ENCODE measurements around a stretch of chr4.

GRCh38 chr4:2778529-2779036, 14.3 kb upstream of the SH3BP2 start:
- PRO-cap: no peak
- RRBS, 2 experiments: no CpG with 5 or more reads among the region's 9 CpGs

- PRO-cap: no peak
- RRBS, 2 experiments: no CpG with 5 or more reads among the region's 30 CpGs
Measured at GRCh38 chr4:2798338-2799237, 5.7 kb downstream of the SH3BP2 start.

GRCh38 chr4:2805509-2806166, 12.8 kb downstream of the SH3BP2 start:
- PRO-cap: no peak
- RRBS, 2 experiments: no CpG with 5 or more reads among the region's 19 CpGs

GRCh38 chr4:2806167-2806909, 13.5 kb downstream of the SH3BP2 start:
- PRO-cap: no peak
- RRBS, 2 experiments: 71 to 90% methylated on average over 3 of the region's 20 CpGs

DNA sequence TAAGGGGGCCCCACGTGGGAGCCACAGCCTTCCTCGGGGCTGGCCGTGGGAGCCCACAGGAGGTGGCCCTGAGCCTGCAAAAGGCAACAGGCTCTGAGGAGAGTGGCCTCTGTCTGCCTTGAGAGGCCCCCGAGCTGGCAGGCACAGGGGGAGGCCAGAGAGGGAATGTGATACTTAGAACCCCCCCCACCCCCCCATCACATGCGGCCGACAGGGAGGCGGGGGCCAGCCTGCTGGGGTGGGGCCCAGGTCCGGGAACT, 19.6 kb downstream of the SH3BP2 start:
- PRO-cap: no peak
- RRBS, 2 experiments: no CpG with 5 or more reads among the region's 8 CpGs

- PRO-cap: no peak
- RRBS, 2 experiments: no CpG with 5 or more reads among the region's 7 CpGs
Measured at GRCh38 chr4:2814492-2815036, 21.7 kb downstream of the SH3BP2 start.

GRCh38 chr4:2817427-2817695, 24.5 kb downstream of the SH3BP2 start:
- PRO-cap: no peak
- RRBS, 2 experiments: 29% methylated on average over 1 of the region's 3 CpGs; no CpG with 5 or more reads in 1 of the 2 experiments

DNA sequence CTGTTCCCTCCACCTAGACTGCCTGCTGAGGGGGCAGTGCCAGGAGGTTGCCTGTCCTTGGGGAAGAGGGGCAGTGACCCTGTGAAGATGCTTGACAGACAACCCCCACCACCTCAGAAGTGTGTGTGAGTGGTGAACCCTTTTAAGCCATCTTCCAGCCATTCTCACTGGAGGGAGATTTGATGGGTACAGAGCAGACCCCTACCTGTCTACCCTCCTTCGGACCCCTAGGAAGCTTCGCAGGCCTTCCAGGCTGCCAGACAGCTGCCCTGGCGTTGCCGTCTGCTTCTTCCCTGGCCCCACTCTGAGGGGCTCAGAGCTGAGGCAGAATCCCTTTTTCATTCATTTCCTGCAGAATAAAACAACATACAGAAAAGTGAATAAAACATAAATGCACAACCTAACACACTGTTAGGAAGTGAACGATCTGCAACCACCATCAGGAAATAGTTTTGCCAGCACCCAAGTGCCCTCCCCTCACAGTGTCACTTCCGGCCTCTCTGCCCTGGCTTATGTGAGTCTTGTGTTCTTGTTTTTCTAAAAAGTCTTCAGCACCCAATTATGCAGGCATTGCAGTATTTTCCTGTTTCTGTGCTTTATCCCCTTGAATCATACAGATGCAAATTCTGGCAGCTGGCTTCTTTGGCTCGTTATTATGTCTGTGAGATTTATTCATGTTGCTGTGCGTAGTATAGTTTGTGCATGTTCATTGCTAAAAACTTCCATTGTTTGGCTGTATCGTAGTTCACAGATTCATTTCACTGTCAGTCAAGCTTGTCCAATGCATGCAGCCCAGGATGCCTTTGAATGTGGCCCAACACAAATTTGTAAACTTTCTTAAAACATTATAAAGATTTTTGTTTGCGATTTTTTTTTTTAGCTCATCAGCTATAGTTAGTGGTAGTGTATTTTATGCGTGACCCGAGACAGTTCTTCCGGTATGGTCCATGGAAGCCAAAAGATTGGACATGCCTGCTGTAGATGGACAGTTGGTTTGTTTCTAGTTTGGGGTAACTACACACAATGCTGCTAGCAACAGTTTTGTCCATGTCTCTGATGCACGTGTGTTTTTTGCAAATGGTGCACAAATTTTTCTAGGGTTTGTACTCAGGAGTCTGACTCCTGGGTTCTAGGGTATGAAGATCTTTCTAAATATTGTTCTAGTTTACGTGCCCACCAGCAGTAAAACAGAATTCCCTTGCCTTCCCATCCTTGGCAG, 5.5 kb upstream of the ADD1 start:
- PRO-cap: no peak
- RRBS, 2 experiments: no CpG with 5 or more reads among the region's 15 CpGs

DNA sequence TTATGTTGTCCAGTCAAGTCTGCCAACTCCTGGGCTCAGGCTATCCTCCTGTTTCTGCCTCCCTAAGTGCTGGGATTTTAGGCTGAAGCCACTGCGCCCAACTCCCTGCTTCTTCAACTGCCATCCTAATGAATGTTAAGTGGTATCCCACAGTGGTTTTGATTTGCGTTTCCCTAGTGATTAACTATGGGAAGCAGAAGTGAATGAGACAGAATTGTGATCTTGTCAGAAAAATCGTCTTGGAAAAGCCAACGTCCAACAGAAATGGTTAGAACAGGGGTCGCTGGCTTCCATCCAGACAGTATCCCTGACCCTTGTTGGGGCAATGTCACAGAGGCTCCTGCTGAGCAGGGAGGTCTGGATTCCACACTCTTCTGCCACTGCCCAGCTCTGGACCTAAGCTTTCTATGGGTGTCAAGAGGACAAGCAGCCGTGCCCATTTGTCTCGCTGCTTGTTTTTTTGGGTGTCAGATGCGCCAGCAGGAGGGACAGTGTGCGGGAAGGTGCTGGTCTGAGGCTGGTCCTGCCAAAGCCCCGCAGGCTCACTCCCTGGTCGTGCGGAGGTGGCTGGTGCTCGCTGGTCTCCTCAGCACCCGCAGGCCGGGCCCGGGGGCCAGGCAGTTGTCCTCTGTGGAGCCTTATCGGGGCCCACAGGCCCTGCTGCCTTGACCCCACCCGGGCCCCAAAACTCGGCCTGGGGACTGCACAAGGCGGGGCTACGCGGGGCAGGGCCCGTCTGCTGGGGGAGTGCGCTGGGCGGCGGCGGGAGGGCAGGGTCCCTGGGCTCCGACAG, 697 bp upstream of the ADD1 start:
- PRO-cap: bidirectional peak, plus-strand start at position 400 of the sequence, minus-strand start at position 130 of the sequence; unidirectional peak, plus-strand start at position 545 of the sequence; bidirectional peak, plus-strand start at position 746 of the sequence, minus-strand start at position 703 of the sequence
- RRBS, 2 experiments: 2 to 3% methylated on average over 3 of the region's 28 CpGs

DNA sequence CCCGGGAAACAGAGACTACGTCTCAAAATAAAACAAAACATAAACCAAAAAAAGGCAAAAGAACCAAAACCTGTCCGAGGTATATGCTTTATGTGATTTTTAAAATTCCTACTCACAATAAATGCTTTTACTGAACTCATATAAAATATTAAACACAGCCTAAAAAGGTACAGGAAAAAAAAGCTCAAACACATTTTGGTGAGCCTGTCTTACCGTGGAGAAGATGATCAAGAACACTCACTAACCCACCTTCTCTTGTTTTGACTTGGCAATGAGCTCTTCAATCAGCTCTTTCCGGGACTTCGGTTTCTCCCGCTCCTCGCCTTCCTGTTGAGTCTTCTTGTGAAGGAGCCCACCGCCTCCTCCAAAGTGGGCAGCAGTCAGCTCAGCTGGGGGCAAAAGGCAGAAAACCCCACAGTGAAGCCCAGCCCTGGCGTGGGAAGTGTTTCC, 9.0 kb downstream of the NOP14 start:
- PRO-cap: no peak
- RRBS, 2 experiments: no CpG with 5 or more reads among the region's 10 CpGs

DNA sequence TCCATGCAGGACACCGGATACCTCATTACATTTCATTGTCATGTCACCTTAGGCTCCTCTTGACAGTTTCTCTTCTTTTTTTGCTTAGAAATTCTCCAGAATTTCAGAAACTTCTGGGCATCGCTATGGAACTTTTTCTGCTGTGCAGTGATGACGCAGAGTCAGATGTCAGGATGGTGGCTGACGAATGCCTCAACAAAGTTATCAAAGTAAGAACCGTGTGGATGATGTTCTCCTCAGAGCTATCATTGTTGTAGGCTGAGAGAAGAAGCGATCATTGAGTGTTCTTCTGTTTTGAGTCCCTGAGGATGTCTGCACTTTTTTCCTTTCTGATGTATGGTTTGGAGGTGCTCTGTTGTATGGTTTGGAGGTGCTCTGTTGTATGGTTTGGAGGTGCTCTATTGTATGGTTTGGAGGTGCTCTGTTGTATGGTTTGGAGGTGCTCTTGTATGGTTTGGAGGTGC, 24.7 kb downstream of the HTT start:
- PRO-cap: no peak
- RRBS, 2 experiments: no CpG with 5 or more reads among the region's 6 CpGs

- PRO-cap: no peak
- RRBS, 2 experiments: no CpG with 5 or more reads among the region's 13 CpGs
Measured at GRCh38 chr4:3126995-3127689, 52.7 kb downstream of the HTT start.

DNA sequence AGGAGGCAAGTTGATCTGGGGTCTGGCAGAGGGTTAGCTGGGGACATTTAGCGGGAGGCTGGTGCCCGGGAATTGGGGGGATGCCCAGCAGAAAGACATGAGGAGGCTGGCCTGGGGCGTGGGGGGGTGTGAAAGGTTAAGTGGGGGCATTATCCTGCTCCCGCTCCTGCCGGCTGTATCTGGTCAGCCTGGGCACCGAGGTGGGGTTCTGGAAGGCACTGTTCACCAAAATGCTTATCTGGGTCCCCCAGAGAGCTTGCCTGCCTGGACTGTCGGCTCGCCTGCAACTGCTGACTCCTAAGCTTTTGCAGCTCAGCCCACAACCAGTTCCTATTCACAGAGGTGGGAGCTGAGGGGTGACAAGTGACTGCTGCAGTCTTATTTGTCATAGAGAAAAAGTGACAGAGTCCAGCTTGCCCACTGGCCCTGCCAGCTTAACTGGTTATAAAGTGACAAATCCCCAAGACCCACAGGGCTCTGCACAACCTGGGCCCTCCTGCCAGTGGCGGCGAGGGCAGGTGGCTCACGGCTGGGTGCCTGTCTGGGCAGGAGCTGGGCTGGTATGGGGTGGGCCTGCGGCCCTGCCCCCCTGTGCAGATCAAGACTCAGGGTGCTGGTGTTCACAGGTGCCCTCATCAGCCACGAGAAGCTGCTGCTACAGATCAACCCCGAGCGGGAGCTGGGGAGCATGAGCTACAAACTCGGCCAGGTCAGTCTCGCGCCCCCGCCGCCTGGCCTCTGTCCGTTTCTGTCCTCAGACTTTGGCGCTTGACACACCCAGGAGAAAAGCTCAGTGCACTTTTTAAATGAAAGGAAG, 23.7 kb upstream of the MSANTD1 start:
- PRO-cap: no peak
- RRBS, 2 experiments: 100% methylated on average over 1 of the region's 22 CpGs; no CpG with 5 or more reads in 1 of the 2 experiments

GRCh38 chr4:3261417-3261892, 12.5 kb downstream of the MSANTD1 start:
- PRO-cap: no peak
- RRBS, 2 experiments: 94 to 98% methylated on average over 6 of the region's 29 CpGs

DNA sequence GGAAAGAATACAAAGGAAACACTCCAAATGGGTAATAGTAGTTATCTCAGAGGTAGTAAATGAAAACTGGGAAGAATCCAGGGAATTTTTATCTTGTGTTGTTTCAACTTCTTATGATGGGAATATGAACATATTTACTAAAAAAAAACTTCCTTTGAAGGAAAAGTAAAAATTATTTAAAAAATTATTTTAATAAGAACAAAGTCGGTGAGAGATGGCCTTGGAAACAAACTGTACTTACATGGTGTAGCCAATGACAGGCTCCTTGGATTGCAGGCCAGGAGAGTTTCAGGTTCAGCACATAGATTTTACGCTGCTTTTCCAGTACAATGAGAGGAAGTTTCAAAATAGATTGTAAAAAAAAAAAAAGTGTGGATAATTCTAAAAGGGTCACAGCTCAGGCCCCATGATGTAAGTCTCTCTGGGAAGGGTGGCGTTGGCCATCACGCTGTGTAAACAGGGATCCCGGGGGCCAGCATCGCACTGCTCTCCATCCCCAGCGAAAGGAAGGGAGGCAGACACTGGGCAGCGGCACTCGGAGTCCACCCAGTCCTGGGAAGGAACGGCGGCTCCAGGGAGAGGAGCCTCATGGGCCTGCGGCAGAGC, 38.5 kb downstream of the RGS12 start:
- PRO-cap: no peak
- RRBS, 2 experiments: no CpG with 5 or more reads among the region's 12 CpGs

- PRO-cap: no peak
- RRBS, 2 experiments: no CpG with 5 or more reads among the region's 25 CpGs
Measured at GRCh38 chr4:3372834-3373338, 68.9 kb upstream of the HGFAC start.

- PRO-cap: no peak
- RRBS, 2 experiments: no CpG with 5 or more reads among the region's 4 CpGs
Measured at GRCh38 chr4:3399682-3400247, 42.0 kb upstream of the HGFAC start.

DNA sequence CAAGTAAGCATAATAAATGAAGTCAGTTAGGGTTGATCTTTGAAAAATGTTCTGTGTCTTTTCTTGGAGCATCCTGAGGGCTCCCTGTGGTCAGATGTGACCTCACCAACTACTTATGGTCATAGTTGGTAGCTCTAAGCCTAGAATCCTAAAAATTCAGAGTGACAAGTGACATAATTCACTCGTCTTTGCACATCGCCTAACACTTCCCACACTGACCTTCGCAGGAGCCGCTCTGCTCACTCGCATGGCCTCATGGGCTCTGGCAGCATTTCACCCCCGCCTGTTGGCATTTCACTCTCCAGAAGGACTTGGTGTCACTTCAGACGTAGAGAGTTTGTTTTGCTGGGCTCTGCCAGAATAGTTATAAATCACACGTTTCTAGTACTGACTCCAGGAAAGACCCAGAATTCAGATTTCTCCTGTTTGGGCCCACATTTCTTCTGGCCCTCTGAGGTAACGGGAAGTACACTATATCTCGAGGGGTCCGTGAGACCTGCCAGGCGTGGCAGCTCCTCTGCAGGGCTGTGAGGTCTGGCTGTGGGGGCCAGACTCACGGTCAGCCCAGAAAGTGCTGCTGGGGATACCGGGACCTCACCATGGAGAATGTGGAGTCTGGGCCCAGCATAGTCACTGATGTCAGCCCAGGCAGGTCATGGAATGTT, 38.8 kb upstream of the HGFAC start:
- PRO-cap: no peak
- RRBS, 2 experiments: no CpG with 5 or more reads among the region's 14 CpGs

DNA sequence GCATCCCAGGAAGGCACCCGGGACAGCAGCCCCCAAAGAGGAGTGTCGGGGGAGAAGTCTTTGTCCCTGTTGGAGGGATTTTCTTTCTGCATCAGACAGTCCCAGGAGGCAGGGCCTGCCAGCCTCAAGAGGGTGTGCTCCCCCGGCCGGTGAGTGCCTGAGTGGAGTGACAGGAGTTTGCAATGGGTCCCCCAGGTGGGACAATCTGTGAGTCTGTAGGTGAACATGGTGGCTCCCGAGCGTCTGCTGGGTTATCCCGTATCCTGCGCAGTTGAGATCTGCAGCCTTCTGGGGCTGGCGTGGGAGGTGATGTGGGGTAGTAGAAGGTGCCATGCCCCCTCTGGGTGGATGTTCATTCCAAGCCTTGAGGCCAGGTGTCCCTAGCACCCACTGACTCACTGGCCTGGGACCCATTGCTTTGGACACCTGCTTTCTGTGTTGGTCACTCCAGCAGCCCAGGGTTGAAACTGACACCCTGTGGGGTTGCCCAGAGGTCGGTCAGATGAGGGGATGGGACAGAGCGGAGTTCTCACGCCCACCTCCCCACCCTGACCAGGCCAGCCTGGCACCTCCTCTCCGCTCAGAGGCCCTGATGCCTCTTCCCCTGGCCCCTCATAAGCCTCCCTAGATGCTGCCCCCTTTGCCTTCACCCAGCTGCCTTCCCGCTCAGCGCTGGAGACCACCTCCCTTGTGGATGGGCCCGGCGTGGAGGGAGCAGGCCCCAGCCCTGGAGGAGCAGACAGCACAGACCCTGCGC, 1.8 kb downstream of the DOK7 start:
- PRO-cap: no peak
- RRBS, 2 experiments: 72% methylated on average over 1 of the region's 18 CpGs; no CpG with 5 or more reads in 1 of the 2 experiments

- PRO-cap: no peak
- RRBS, 2 experiments: 100% methylated on average over 2 of the region's 22 CpGs; no CpG with 5 or more reads in 1 of the 2 experiments
Measured at GRCh38 chr4:3521193-3521844, 10.9 kb downstream of the LRPAP1 start.

All from HEK293 (cell line).